Subcutaneous adipose tissue (tissue), 3 donors: ENCODE data around the gene RAPGEFL1.

- PRO-cap: bidirectional peak, plus-strand start at chr17:40113555, minus-strand start at chr17:40113272
- RAMPAGE, long total RNA, 3 experiments: no peak in any of the 3 experiments
Measured at GRCh38 chr17:40113526-40113997, 8.2 kb upstream of the MSL1 start.

- PRO-cap: no peak
- RAMPAGE, long total RNA, 3 experiments: no peak in any of the 3 experiments
Measured at GRCh38 chr17:40123712-40123987, 1.9 kb downstream of the MSL1 start.

DNA sequence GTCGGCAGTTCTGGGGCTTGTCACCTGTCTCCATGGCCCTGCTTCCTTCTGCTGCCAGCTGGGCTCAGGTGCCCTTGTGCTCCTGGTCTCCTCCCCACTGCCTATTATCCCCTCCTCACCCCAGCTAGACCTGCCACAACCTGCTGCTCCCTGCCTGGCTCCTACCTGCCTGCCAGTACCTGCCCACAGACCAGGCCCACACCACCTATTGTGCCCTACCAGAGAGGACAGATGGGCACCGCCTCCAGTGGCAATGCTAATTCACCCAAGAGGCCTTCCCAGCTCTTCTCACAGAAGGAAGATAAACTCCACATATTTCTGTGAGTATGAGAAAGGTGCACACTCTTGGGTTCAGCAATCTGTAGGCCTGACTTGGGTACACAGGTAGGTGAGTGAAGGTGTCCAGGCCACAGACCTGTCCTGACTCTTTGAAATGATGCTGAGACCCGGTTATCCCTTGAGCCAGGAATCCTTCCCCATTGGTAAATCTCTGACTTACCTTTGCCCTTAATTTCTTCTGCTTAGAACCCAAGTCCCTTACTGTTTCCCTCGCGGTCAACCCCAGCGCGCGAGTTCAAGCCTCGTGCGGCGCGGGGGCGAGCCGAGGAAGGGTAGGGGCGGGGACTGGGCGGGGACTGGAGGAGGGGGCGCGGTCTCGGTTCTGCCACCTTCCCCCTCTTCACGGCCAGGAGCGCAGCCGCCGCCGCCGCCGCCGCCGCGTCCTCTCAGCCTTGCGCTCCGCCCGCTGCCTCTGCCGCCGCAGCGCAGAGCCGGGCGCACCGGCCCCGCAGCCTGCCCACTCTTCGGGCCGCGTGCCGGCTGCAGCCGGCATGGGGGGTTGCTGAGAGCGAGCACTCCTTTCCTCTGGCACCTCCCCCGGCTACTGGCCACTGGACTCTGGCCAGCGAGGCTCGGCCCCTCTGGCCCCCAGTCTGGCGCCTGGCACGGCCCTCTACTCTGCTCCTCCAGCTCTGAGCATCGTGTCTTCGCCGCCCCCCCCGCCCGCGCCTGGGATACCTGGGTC lies at the start of gene RAPGEFL1:
RAPGEFL1 (plus strand) TSS at position 668 of the 1,024 bp plus-strand sequence.
- PRO-cap: no peak
- RAMPAGE, long total RNA, 3 experiments: no peak in any of the 3 experiments

DNA sequence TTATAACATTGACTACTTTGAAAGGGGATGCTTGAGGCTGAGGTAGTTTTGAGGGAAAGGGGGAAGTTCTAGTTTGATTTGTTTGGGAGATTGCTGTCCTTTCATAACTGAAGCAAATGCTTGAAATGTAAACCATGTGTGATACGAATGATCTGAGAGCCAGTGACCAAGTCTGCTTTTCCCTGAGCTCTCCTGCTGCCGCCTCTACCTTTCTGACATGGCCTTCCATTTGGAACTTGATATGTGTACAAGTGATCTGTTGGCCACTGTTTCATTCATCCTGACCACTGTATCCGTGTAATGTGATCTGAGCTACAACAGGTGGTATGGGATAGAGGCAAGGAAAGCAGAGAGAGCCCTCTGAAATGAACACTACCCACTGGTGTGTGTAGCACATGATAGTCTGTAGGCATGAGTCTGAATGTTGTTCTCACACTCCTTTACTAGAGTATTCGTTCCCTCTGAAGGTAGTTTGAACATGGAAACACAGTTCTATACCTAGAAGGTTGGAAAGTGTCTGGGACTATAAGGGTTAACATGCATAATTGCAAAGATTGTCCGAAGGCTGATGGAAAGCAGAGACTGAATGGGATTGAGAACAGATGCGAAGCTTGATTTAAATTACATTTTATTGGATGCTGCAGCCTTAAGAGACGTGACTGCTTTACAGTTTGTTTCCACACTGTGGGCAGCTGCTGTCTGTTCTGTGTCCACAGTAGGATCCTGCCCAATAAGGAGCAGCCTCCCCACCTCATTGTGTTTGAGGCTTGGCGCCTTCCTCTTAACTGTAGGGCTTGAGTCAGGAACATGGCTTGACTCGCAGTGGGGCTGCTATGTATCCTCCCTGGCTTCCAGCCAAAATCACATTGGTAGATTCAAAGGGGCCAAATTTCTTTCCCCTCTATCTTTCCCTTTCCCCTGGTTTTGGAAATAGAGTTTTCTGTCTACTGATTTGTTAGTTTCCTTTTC lies 5.5 kb upstream of the RARA start:
- PRO-cap: no peak
- RAMPAGE, long total RNA, 3 experiments: no peak in any of the 3 experiments

- PRO-cap: no peak
- RAMPAGE, long total RNA, 3 experiments: no peak in any of the 3 experiments
Measured at GRCh38 chr17:40323535-40324581, 14.9 kb downstream of the RARA start.

GRCh38 chr17:40344250-40345037 lies 20.1 kb downstream of the GJD3 start:
- PRO-cap: unidirectional peak, minus-strand start at chr17:40344563; unidirectional peak, minus-strand start at chr17:40344634
- RAMPAGE, long total RNA, 3 experiments: no peak in any of the 3 experiments

GRCh38 chr17:40351131-40351660 lies 13.3 kb downstream of the GJD3 start:
- PRO-cap: no peak
- RAMPAGE, long total RNA, 3 experiments: no peak in any of the 3 experiments

DNA sequence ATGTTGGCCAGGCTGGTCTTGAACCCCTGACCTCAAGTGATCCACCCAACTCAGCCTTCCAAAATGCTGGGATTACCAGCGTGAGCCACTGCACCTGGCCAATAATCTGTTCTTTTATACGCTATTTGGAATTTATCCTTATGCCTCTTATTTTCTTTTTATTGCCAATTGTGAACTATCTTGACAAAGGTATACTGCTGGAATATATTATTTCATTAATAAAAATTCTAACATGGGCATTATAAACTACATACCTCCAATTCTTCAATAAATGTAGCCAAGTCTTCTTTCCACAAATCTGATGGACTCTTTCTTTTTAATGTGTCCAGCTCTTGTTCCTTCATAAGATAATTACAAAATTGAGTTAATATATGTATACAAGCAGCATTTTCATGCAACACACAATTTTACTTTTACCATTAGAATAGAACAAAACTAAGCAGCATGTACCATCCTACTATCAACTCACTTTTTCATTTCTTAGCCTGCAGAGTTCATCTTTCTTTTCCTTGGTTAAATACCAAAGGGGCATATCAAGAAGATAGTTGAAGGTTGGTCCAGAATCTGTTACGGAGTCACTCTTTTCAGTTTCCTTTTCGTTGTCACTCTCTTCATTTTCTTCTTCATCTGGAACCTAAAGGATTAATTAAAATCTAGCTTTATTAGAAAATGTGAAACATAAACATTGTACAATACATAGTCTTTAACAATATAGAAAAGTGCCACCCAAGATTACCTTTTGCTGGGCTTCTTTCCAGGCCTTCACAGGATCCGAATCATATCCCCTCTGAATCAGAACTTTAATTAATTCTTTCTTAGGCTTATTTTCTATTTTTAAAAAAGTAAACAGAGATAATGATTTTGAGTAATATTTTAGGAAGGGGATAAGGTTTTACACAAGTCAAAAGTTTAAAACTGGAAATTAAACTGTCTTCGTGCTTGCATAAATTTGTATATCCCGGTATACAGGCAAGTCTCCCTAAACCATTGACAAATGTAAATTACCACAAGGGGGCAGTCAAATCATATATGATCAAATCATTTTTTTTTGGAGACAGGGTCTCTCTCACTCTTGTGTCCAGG lies 19.1 kb downstream of the TOP2A start:
- PRO-cap: no peak
- RAMPAGE, long total RNA, 3 experiments: no peak in any of the 3 experiments

DNA sequence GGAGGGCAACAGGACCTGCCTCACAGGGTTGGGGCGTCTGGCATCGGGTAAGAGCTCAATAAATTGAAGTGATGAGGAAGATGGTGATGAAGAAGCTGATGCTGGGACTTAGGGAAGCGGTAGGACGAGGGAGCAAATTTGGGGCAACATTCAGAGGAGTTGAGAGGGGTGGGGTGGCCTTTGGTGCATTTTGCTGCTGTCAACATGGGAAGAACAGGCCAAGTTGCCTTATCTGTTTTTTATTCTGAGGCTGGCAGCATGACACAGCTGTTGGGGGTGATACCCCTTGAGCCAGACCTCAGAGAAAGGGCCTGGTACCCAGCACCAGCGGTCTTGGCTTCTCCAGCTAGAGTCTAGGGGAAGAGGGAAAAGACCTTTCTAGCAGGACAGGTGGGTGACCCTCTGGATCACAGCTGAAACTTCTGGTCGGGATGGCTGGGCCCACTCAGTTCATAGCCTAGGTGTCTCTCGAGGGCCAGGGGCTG lies 4.5 kb downstream of the IGFBP4 start:
- PRO-cap: no peak
- RAMPAGE, long total RNA, 3 experiments: no peak in any of the 3 experiments

GRCh38 chr17:40459030-40459463 lies 15.8 kb downstream of the IGFBP4 start:
- PRO-cap: no peak
- RAMPAGE, long total RNA, 3 experiments: no peak in any of the 3 experiments

DNA sequence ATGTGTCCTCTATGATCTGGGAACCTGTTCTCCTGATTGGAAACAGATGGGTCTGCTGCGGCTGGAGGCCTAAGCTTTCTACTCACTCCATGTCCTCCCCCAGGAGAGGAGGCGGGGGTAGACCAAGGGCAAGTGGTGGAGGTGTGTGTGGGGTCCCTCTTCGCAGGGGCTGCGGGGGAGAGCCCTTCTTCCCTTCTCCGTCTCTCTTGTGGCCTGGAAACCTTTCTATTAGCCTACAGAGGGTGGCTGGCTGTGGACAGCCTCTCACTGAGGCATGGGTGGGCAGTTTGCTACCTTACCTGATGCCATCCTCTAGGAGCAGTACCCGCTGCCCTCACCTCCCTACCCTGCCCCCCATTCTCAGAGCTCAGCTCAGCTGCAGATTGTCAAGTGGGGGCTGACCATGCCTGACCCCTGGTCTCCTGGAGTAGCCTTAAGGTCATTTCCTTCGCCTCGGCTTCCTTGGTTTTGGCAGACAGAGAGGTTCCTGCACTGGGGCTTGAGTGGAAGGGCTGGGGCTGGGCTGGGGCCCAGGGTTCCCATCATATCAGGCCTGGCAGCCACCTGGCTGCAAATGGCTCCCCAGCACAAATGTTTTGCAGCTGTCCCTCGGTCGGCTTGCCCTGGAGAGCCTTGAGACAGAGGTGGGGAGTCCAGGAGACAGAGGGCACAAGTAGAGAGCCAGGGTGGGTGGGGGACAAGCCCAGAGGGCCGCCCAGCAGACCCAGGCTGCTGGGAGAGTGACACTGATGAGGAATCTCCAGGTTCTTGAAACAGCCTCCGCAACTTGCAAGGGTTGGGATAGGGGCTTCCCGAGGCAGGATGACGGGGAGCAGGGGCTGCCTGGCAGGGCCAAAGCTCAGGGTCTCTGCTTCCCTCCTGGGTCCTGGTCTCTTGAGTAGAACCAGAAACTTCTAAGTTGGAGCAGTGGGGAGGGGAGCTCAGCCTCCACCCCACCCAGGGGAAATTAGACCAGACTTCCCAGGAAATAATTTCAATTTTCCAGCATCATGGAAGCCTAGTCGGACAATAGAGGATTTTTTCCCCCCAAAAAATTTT lies 19.1 kb downstream of the IGFBP4 start:
- PRO-cap: no peak
- RAMPAGE, long total RNA, 3 experiments: no peak in any of the 3 experiments

GRCh38 chr17:40474032-40475145 lies 27.0 kb downstream of the TNS4 start:
- PRO-cap: no peak
- RAMPAGE, long total RNA, 3 experiments: no peak in any of the 3 experiments

- PRO-cap: no peak
- RAMPAGE, long total RNA, 3 experiments: no peak in any of the 3 experiments
Measured at GRCh38 chr17:40498133-40498380, 3.4 kb downstream of the TNS4 start.

GRCh38 chr17:40509964-40510860 lies 8.8 kb upstream of the TNS4 start:
- PRO-cap: no peak
- RAMPAGE, long total RNA, 3 experiments: no peak in any of the 3 experiments

GRCh38 chr17:40518246-40519157 lies 17.1 kb upstream of the TNS4 start:
- PRO-cap: no peak
- RAMPAGE, long total RNA, 3 experiments: no peak in any of the 3 experiments

GRCh38 chr17:40526552-40527027 lies 25.2 kb upstream of the TNS4 start:
- PRO-cap: no peak
- RAMPAGE, long total RNA, 3 experiments: no peak in any of the 3 experiments

DNA sequence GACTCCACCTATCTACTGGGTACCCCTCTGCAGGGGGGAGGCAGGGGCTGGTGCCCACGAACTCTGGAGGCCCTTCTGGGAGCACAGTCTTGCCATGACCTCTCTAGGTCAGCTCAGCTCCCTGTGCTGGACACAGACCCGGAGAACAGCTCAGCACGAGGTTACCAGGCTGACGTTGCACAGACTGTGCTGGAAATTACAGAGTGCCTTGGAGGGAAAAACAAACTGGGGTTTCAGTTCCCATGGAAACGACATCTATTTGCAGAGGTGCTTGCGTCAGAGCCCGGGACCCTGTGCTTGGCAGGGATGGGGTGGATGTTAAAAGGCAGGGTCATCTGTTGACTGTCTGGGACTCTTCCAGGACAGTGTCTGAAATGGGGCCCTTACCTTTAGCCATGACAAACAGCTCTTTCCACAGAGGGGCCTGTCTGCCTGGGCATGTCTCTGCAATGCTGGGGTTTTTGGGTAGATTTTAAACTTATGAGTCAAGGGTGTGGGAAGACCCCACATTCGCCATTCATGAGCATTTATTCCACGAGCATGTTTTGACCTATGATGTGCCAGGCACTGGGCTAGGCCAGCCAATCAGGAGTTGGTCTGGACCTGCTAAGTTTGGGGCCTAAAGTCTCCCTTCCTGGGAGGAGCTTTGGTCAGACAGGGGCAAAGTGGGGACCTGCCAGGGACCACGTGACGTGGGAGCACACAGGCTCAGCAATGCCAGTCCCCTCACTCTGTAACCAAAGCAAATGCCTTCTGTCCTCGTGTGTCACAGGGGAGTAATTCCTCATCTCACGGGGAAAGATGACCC lies 22.5 kb downstream of the CCR7 start:
- PRO-cap: bidirectional peak, plus-strand start at position 362 of the sequence, minus-strand start at position 191 of the sequence
- RAMPAGE, long total RNA, 3 experiments: no peak in any of the 3 experiments

GRCh38 chr17:40557527-40558265 lies 7.6 kb downstream of the CCR7 start:
- PRO-cap: unidirectional peak, plus-strand start at chr17:40558096
- RAMPAGE, long total RNA, 3 experiments: no peak in any of the 3 experiments

- PRO-cap: no peak
- RAMPAGE, long total RNA, 3 experiments: no peak in any of the 3 experiments
Measured at GRCh38 chr17:40563734-40564118, 1.5 kb downstream of the CCR7 start.

DNA sequence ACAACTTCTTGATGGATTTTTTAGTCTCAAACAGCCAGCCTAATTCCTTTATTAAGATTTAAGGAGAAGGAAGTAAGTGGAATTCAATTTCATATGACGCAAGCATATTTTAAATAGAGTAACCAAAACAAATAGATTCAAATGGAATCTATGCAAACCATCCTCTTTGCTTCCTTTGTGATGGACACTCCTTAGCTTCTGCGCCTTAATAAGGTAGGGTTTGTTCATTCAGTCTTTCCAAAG lies 16.5 kb downstream of the KRT12 start:
- PRO-cap: no peak
- RAMPAGE, long total RNA, 3 experiments: no peak in any of the 3 experiments